A375 (cell line): ENCODE data around the gene TAFA4.

GRCh38 chr3:64326918-64328030, 102.0 kb upstream of the PRICKLE2 start:
- RAMPAGE, long total RNA, result no peak

- RAMPAGE, long total RNA, result no peak
These were observed 18.5 kb downstream of the ADAMTS9 start for GRCh38 chr3:64669290-64669624.

DNA sequence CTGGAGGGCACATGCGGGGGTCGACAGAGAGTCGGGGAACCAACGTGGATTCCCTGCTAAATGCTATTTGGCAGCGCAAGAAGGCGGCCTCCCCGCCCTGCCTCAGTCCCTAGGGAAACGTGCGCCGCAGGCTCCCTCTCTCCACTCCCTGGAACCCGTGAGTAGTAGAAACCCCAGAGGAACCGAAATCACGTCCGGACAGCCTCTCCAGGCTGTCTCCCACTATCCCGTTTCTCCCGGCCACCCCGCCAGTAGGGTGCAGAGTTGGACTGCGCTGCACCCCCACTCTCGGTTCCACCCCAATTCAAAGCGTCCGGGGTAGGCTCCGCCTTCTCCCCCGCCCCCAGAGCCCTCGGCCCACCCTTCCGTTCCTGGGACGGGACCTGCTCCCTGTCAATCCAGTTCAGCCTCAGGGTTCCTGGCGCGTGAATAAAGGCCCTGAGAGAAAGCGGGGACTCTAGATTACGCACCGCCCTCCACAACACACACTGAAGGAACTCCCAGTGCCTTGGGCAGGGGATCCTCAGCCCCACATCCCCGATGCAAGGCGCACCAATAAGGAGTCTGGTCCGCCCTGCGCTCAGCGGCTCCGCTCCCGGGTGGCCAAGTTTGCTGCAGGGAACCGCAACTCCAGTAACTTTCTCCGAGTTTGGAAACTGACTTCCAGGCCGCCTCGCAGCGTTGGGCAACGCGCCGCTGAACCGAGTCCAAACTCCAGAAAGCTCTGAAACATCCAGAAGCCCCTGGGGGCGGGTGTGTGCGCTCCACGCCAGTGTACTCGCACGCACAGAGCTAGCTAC, 2.0 kb downstream of the ADAMTS9 start:
- RAMPAGE, long total RNA, result no peak

DNA sequence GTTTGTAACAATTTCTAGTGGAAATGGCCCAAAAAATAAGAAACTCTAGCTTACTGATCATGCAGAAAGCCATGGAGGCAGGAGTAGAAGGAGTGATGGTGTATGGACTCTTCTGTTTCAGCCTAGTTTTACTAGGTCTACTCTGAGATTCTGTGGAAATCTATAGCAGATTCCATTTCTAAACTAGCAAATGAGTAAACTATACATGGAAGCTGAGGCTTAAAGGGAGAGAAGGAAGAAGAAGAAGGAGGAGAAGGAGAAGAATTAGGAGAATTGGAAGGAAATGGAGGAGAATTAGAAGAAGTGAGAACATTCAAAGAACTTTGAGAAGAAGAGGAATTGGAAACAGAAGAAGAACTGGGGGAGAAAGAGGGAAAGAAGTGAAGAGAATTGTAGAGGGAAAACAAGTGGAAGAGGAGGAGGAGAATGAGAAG, 195.6 kb upstream of the ADAMTS9 start:
- RAMPAGE, long total RNA, result no peak

DNA sequence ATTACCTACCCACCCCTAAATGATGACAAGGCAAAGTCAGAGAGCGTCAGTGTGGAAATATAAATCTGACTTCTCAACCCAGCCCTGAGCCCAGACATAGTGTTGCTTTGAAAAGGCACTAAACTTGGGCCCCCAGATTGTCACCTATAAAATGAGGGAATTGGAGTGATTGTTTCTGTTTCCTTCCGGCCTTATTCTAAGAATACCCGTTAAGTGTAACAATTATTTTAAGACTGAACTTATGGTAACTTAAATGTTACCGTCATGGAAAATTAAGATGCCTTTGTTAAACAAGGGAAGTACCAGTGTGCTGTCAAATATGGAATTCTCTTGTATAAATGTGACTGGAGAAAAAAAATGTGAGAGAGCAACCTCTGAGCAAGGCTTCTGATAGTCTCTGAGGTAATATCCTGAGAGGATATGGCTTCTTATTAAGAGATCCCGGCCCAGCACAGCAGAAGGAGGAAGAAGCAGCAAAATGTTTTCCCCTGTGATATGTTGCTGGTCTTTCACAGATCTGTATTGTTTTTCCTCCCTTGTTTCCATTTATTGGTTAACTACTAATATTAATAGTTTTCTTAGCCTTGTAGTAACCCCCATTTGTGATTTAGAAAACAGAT, 480.7 kb upstream of the ADAMTS9 start:
- RAMPAGE, long total RNA, result no peak

DNA sequence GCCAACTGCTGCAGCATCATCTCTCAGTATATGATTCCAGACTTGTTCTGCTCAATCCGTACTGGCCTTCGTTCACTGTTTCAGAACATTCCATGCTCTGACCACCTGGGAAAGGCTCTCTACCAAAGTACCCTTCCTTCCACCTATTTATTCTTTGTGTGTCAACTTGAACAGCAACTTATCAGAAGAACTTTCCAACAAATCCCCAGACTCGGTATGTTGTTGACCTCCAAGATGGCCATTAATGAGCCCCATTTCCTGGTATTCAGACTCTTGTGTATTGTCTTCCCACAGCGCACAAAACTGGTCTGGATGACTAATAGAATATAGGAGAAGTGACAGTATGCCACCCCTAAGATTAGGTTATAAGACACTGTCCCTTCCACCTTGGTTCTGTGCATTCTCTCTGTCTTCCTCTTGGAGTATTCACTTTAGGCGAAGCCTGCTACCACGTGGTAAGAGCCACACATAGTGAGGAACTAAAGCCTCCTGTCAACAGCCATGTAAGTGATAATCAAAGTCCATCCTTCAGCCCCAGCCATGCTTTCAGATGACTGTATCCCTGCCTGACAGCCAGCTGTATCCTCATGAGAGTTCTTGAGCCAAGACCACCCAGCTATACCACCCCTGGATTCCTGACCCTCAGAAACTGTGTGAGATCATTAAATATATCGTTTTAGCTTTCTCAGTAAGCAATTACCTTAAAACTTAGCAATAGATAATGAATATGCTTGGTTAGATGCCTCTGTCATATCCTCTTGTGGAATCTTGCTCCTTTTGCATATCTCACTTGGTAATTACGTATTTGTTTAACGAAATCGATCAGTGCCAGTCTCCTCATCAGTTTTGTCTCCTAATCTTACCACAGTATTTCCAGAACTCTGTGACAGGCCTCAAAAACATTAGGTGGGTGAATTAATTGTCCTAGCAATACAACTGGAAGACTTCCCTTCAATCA, 481.6 kb downstream of the MAGI1 start:
- RAMPAGE, long total RNA, result no peak

GRCh38 chr3:65596566-65596958, 442.2 kb downstream of the MAGI1 start:
- RAMPAGE, long total RNA, result no peak

- RAMPAGE, long total RNA, result no peak
These were observed 136.3 kb downstream of the MAGI1 start for GRCh38 chr3:65902092-65903062.

DNA sequence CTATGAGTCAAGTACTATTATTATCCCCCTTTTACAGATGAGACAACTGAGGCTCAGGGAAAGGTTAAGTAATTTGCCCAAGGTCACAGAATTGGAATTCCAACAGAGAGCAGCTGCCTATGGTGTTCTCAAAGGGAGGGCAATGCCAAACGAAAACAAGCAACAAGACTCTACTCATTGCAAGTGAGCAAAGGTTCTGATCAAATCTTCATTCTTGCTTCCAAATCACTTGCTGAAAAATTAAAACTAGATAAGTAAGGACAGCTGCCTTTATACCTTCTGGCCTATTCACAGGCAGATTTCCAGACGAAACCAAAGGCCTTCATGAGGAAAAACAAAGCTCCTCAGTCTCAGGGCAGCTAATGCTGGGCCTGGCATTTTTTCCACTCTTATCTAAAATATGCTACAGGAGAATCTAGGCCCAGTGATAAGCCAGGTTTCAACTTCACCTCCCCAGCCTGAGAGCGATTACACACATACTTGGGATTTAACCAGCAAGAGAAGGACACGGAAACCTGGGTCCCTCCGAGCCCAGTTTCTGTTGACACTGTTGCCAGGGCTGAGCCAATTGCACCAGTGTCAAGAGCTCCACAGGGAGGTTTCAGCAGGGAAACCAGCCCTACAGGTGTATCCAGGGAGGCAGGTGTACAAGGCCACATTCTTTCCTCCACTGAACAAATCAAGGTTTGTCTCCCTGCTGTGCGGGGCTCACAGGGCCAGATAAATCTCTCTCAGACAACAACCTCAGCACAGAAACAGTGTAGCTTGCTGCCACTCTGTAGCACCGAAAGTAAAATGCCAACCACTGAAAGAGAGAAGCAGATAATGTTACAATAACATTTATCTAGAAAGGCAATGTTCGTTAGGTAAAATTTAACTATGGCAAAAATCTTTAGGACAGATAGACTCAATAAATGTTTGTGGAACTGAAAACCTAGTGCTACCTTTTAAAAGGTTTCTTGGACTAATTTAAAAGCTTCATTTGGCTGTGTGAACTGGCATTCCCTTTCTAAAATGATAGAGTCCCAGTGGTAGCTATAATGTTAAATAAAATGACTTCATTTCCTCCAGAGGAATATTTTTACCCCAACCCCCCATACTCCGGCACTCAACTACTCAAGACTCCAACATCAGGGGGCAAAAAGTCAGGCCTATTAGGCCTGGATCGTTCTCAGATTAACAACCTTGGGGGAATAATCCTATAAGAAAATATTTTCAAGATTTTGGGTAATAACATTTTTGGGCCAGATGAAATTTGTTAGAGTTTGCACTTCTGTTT, 85.3 kb downstream of the MAGI1 start:
- RAMPAGE, long total RNA, result no peak

DNA sequence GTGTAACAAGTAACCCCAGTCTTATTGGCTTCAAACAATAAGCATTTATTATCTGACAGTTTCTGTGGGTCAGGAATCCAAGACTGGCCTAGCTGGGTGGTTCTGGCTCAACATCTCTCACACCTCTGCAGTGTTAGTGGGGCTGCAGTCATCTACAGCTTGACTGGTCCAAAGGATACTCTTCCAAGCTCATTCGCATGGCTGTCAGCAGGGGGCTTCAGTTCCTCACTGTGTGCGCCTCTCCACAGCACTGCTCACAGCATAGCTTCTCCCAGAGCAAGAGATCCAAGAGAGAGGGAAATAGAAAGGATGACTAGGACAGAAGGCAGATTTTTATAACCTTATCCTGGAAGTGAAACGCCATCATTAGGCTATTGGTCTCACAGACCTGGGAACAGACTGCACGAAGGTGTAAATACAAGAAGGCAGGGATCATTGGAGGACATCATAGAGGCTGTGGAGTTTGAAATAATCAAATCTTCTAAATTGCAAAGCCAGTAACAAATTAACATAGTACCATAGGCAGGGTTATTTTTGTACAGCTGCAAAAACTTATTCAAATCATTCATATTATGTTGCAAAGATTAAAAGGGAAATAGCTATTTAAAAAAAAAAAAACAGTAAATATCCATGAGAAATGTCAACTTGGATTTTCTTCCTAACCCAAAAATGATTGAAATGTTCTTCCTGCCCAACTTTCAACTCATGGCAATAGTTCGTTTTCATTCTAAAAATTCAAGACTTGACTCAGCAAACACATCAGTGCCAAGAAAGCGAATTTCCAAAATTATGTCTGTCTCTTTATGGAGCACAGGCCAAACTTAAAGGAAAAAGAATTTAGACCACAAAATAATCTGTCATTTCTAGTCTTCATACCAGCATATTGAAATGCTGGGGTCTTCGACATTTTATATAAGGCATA, 64.0 kb downstream of the MAGI1 start:
- RAMPAGE, long total RNA, result no peak

- RAMPAGE, long total RNA, result no peak
These were observed 27.9 kb downstream of the MAGI1 start for GRCh38 chr3:66010386-66011589.

- RAMPAGE, long total RNA, result no peak
These were observed 14.7 kb upstream of the MAGI1 start for GRCh38 chr3:66053366-66053946.

- RAMPAGE, long total RNA, result no peak
These were observed 72.1 kb upstream of the MAGI1 start for GRCh38 chr3:66110665-66111306.

DNA sequence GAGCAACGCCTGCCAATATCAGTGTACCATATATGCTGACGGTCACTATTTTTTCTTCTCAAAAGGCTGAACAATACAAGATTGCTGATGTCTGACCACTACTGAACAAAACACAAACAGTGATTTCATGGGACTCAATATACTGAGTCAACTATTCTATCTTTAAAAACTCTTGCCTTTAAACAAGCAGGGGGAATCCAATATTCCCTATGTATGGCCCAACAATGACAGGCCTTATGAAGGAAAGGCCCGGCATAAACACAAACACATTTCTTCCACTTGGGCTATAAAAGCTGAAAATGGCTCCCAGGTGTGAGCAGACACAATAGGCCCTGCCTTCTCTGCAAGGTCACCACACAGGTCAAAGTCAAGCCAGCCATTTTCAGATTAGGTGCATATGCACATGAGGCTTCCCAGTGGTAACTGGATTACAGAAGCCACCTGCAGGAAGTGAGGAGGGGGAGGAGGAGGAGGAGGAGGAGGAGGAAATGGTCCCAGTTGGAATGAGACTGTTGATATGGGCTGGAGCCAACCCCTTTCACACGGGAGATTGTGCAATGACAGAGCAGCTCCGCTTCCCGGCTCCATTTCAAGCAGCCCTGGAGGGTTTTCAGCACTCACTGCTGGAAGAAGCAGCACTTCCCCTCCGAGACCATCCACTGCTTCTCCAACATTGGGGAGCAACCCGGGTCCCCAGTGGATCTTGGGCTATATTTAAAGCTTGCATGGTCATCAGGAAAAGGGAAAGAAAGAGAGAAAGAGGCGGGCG, 58.6 kb downstream of the LRIG1 start:
- RAMPAGE, long total RNA, result no peak

GRCh38 chr3:66472733-66473677, 27.8 kb downstream of the LRIG1 start:
- RAMPAGE, long total RNA, result no peak

GRCh38 chr3:67296479-67296842, 298.4 kb downstream of the KBTBD8 start:
- RAMPAGE, long total RNA, result no peak

DNA sequence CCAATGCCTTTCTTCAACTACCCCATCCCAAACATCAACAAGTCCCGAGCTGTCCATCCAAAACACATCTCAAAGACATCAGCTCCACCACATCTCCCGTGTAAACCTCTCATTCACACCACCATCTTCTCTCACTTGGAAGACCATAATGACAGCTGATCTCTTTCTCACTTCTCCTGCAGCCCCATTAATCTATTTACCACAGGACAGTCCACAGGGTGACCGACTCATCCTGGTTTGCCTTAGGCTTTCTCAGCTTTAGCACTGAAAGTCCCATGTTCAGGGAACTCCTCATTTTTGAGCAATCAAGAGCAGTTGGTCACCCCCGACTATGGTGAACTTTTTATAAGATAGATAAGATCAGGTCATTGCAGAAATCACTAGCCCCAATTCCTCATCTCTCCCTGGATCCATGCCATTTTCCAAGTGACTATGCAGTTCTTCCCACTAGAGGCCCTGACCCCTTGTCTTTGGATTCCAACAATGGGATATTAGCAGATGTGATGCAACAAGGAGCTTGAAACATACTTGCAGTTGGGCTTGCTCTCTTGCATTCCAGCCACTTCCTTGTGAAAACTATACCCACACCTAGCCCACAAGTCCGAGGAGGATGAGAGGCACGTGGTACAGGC, 60.8 kb downstream of the SUCLG2 start:
- RAMPAGE, long total RNA, result no peak

DNA sequence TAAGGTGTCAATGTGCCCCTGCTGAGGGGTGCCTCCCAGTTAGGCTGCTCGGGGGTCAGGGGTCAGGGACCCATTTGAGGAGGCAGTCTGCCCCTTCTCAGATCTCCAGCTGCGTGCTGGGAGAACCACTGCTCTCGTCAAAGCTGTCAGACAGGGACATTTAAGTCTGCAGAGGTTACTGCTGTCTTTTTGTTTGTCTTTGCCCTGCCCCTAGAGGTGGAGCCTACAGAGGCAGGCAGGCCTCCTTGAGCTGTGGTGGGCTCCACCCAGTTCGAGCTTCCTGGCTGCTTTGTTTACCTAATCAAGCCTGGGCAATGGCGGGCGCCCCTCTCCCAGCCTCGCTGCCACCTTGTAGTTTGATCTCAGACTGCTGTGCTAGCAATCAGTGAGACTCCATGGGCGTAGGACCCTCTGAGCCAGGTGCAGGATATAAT, 77.5 kb downstream of the TAFA1 start:
- RAMPAGE, long total RNA, result no peak

GRCh38 chr3:68932255-68933076, at the start of gene TAFA4:
TAFA4 (minus strand) TSS chr3:68932547.
- RAMPAGE, long total RNA, result no peak

GRCh38 chr3:69033403-69033790, 18.7 kb downstream of the TMF1 start:
- RAMPAGE, long total RNA, result no peak